Colon Carcinoma Metastatic in the Lung (tissue), 2 donors: ENCODE data around the gene EHD1.

DNA sequence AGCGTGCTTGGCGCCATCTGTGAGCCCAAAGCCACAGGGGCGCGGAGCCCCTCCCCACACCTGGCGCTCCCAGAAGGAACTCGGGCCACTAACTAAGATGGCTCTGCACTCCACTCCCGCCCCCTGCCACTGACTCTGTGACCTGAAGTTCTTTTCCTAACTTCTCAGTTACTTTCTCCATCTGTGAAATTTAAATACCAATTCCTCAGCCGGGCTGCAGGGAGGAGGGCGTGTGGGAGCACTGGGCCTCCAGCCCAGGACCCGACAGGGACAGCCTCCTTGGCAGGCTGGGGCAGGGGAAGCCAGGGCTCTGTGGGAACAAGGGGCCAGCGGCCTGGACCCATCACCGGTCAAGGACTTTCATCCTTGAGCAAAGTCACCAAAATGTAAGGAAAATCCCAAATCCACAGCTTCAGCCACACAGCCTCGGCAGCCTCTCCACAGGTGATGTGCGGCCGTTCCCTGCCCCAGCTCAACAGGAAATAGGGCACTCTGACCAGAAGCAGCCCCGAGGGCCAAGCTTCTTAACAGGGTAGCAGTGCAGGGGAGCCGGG lies 14.7 kb downstream of the EHD1 start:
- PRO-cap, 2 experiments: no peak in any of the 2 experiments

DNA sequence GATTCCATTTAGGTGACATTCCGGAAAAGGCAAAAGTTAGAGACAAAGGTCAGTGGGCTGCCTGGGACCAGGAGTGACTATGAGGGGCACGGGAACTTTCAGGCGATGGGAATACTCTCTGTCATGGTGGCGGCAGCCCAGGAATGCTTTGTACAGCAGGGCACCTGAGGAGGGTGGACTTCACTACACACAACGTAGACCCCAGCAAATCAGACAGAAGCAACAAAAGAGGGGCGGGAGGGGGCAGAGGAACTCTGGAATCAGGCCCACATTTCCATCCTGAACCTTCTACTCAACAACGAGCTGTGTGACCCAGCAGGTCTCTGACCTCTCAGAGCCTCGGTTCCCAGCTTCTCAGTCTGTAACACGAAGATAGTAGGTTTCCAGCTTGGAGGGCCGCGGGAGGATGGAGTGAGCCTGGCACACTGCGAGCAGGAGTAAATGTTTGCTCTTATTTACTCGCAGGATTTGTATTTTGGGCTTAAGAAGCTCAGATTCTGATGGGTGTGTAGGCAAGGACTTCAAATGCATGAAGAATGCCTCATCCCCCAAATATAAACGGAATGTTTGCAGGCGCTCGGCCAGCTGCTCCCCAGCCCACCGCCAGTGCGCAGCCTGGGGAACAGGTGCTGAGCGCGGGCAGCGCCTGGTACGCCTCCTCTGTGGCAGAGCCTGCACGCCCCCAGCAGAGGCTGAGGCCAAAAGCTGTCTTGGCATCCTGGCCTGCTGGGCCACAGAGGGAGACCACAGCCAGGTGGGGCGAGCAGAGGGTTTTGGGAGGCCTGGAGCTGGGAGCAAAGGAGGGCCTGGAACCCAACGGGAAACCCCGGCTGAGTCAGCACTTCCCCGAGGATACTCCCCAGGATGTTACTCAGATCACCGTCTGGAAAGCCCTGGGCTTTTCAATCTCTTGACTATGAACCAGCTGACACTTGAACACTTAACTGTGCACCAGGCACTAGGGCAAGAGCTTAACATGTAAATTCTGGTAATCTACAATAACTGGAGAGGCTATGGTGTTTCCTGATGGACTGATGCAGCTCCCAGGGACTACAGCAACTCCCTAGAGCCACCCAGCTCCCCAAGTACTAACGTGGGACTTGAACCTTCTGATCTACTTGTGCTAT lies 9.5 kb downstream of the EHD1 start:
- PRO-cap, 2 experiments: no peak in any of the 2 experiments

- PRO-cap, 2 experiments: no peak in any of the 2 experiments
These were observed 1.1 kb downstream of the EHD1 start for GRCh38 chr11:64877371-64877665.

- PRO-cap, 2 experiments: peak in 2 of 2 experiments; most common minus-strand start chr11:64878621 (in 2)
These were observed at the start of gene EHD1 for GRCh38 chr11:64877666-64878740. TSS of gene EHD1 (minus strand) at chr11:64878621.

DNA sequence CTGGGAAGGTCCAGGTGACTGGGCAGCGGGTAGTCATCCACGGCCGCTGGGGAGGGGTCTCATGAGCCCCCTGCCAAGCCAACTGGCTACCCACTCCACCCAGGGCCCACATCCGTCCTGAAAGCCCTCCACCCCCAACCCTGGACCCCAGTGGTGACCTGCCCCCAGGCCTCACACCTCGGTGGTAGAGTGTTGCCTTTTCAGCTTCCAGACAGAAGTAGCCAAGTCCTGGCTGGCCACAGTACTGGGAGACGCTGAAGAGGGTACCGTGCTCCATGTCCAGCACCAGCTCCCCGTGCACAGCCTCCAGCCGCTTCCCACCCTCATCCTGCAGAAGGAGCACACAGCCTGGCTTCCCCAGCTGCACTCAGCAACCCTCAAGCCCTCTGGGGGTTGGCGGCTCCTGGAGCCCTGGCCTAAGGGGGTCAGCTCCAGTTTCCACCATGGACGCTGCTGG lies 10.5 kb downstream of the ATG2A start:
- PRO-cap, 2 experiments: no peak in any of the 2 experiments

DNA sequence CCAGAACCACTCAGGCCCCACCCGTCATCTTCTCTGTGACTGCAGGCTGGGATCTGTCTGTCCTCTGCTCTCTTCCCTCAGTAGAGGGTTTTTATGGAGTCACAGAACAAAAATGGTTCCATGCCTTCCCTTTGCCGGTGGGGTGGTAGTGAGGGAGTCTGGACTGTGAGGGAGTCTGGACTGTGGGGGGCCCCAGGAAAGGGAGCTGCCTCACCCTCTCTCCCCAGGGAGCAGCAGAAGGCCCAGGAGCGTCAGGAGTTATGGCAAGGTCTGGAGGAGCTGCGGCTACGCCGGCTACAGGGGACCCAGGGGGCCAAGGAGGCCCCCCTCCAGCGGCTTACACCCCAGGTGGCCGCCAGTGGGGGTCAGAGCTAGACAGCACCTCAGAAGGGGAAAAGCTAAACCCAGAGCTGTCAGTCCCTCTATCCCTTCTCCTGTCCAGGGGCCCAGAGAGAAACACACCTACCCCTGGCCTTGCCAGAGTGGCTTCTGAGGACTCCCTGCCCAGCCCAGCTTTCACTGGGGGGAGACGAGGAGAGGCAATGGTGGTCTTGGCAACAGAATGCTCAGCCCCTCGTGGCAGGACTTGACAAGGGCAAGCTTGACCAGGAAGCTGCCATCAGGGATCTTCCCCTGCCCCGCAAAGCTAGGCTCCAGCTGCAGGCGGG lies 2.1 kb downstream of the GPHA2 start:
- PRO-cap, 2 experiments: no peak in any of the 2 experiments

GRCh38 chr11:64971320-64971680 lies 608 bp downstream of the MAJIN start:
- PRO-cap, 2 experiments: no peak in any of the 2 experiments

- PRO-cap, 2 experiments: no peak in any of the 2 experiments
These were observed 389 bp downstream of the BATF2 start for GRCh38 chr11:64996471-64996692.

- PRO-cap, 2 experiments: no peak in any of the 2 experiments
These were observed 1.2 kb downstream of the FAU start for GRCh38 chr11:65120534-65121292.

- PRO-cap, 2 experiments: no peak in any of the 2 experiments
These were observed 39.1 kb downstream of the CAPN1 start for GRCh38 chr11:65220705-65221372.

DNA sequence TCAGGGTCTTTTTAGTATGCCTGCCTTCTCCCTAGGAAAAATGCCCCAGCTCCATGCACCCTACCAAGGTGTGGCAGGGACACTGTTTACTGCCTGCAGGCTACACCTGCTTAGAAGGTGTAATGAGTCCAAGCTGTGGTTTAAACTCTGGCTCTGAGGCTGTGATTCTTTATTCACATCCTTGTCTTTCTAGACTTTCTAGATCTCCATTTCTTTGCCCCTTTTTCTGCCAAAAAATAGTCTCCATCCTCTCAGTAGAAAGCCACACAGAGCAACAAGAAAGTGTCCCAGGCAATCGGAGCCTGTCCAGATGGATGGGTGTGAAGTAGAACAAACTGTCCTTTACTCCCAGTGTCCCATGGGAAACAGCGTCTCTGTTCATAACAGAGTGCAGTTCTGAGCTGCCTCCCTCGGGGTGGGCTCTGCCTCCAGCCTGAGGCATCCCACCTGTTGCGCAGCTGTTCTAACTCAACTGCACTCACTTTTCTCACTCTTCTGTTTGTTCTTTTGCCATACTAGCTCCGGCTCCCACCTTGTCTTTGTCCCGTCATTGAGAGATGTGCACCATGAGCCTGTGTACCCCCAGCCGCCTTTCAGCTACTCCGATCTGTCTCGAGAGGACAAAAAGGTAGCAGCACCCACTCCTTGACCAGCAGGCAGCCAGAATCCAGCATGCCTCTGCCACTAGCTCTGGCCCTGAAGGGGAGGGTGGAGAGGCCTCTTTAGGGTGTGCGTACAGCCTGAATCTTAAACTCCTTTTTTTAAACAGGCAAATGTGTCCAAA lies 20.8 kb upstream of the CDC42EP2 start:
- PRO-cap, 2 experiments: no peak in any of the 2 experiments

DNA sequence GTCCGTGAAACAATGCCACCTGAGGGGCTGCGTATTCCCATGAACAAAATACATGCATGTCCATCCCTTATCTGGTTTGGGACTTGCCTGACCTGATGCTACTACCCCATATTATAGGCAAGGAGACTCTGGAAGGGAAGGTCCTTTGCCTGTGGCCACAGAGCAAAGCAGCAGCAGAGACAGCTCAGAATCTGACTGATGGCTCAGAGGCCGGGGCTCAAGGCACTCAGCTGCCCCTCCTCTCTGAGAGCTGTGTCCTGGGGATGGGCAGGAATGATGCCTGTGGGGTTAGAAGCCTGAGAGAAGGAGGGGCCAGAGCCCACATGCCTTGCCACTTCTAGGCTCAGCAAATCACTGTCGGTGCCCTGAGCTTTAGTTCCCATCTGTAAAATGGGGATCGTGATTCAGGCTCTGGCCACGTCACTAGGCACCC lies 3.6 kb upstream of the CDC42EP2 start:
- PRO-cap, 2 experiments: no peak in any of the 2 experiments

GRCh38 chr11:65397061-65397679 lies 10.7 kb downstream of the FRMD8 start:
- PRO-cap, 2 experiments: no peak in any of the 2 experiments

DNA sequence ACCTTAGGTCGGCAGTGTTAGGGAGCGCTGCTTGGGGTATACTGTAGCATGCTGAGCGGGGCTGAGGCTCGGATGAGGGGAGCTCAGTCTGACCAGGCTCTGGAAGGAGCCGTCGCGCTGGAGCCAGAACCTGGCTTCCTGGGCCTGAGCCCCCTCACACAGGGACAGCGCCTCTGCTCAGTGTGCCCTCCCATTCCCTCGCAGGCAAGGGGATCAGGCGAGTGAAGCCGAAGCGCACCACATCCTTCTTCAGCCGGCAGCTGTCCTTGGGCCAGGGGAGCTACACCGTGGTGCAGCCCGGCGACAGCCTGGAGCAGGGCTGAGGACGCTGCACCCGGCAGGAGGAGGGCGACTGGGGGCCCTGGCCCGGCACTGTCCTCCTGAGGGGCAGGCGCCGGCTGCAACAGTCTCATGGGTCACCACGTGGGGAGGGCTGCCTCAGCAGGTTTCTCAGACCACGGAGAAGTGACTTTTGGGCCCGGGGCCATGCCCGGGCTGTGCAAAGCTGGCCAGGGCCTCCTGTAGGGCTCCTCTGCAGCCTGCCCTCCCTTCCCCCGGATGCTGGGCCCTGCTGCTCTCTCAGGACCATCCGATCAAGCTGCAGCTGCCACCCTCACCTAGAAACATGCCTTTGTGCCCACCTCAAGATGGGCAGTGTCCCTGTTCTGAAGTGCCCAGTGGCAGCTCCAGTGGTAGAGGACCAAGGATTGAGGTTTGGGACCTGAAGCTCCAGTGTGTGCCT lies 24.8 kb downstream of the FRMD8 start:
- PRO-cap, 2 experiments: no peak in any of the 2 experiments

- PRO-cap, 2 experiments: no peak in any of the 2 experiments
These were observed 27.0 kb downstream of the FRMD8 start for GRCh38 chr11:65413238-65414089.

DNA sequence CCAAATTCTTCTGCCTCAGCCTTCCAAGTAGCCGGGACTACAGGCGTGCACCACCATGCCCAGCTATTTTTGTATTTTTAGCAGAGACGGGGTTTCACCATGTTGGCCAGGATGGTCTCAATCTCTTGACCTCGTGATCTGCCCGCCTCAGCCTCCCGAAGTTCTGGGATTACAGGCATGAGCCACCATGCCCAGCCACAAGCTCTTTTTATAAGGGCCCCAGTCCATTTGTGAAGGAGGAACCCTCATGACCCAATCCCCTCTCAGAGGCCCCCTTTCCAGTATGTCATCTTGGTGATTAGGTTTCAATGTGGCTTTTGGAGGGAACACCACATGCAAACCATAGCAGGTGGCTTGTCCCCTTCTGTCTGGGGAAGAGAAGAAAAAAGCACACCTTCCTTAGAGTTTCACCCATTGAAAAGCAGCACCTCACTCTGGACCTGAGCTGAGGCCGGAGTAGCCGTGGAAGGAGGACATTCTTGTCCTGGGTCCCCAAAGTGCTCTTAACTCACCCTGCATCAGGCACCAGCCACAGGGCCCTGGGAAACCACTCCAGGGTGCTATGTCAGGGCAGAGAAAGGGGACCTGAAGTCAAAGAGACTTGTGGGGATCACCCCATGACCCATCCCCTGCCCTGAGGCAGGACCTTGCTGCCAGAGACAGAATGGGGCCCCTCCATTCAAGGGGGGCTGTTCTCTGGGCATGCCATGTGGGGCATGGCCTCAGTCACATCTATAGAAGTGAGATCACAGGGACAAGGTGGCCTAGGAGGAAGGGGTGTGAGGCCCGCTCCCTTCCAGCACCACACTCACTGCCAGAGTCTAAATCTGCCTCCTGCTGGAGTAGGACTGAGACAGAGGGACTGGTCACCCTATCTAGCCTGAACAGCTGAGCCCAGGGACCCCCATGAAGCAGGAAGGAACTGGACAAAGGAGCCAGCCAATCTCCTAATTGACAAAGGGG lies 61.7 kb downstream of the FRMD8 start:
- PRO-cap, 2 experiments: no peak in any of the 2 experiments

DNA sequence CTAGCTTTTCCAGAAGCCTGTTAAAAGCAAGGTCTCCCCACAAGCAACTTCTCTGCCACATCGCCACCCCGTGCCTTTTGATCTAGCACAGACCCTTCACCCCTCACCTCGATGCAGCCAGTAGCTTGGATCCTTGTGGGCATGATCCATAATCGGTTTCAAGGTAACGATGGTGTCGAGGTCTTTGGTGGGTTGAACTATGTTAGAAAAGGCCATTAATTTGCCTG lies 19.5 kb upstream of the SCYL1 start:
- PRO-cap, 2 experiments: no peak in any of the 2 experiments

DNA sequence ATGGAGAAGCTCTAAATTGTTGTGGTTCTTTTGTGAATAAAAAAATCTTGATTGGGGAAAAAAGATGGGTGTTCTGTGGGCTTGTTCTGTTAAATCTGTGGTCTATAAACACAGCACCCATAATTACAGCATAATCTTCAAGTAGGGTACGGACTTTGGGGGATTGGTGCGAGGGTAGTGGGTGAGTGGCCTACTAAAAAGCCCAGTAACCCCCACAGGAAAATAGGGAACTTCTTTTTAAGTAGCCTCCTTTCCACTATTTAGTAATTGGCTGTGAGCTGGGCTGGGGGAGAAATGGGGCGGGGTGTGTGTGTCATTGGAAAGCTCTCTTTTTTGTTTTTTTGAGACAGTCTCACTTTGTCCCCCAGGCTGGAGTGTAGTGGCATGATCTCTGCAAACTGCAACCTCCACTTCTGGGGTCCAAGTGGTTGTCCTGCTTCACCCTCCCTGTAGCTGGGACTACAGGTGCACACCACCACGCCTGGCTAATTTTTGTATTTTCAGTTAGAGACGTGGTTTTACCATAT lies 18.4 kb upstream of the SCYL1 start:
- PRO-cap, 2 experiments: no peak in any of the 2 experiments

DNA sequence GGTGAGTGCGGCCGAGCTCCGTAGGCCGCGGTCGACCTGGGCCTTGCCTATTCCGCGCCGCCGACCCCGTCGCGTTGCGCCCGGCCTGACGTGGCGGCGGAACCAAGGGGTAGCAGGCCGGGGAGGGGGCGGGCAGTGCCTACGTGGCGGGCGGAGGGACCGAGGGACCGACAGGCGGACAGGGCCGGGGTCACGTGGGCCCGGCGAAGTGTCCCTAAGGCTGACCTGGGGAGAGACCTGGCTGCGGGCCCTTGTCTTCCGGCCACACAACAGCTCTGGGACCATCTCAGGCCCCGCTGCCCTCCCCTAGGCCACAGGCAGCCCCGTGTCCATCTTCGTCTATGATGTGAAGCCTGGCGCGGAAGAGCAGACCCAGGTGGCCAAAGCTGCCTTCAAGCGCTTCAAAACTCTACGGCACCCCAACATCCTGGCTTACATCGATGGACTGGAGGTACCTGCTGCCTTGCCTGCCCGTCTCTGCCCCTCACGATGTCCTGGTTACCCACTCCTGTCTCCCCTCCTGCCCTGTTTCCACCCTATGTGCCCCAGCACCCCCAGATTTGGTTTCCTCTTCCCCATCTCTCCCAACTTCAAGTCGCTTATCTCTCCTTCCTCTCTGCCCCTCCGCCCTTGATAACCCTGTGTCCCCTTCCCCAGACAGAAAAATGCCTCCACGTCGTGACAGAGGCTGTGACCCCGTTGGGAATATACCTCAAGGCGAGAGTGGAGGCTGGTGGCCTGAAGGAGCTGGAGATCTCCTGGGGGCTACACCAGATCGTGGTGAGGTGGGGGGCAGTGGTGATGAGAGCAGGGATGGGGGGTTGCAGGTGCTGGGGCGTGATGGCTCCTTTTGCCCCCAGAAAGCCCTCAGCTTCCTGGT lies 621 bp downstream of the SCYL1 start:
- PRO-cap, 2 experiments: no peak in any of the 2 experiments

DNA sequence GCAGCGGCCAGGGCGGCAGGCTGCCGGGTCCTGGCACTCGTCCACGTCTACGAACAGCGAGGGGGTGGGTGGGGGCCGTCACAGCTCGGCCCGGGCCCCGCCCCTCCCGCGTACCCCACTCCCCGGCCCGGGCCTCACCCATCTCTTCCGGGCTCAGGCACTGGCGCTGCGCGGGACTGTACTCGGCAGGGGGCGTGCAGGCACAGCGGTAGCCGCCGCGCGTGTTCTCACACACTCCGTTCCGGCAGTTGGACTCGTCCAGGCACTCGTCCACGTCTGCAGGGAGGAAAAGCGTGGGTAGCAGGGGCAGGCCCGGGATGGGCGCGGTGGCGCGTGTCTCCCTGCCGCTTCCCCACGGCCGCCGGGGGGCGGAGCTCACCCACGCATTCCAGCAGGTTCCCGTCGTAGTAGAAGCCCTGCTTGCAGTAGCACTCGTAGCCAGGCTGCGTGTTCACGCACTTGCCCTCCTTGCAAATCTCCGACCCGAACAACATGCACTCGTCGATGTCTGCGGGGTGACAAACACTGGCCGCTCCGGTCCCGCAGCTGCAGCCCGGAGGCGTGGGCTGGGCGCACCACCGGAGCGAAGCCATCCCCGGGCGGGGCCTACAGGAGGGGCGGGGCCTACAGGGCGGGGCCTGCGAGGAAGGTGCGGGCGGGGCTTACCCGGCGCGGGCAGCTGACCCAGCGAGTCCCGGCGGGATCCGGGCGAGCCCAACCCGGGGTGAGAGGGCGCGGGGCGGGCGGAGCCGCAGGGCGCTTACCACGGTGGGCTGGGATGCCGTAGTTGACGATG lies 15.4 kb downstream of the SCYL1 start:
- PRO-cap, 2 experiments: peak in 2 of 2 experiments; most common plus-strand start position 727 of the sequence (in 2); most common minus-strand start position 250 of the sequence (in 2)